SUDHL5 (cell line): Measurements from ENCODE around the gene OARD1.

GRCh38 chr6:38169747-38170855 is 350.6 kb downstream of the ZFAND3 start:
- PRO-cap, result no peak

DNA sequence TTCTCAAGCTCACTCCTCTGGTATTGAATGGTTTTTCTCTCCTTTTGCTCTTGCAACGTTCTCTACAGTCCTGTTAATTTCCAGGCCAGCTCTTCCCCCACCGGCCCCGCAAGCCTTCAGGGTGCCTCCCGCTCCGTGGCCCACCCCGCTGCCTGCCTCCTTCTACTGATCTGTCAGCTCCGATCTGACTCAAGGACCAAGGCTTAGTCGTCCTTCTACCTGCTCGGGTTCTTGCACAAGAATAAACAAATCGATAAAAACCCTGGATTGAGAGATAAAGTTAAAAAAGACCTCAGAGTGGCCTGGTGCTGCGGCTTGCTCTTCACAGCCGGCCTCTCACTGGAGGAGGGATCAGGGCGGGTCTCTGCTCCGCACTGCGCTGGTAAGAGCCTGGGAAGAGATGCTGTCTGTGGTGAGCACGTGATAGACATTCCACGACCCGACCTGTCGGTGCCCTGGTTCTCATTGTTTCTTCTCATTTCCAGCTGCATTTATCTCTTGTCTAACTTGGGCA is 357.8 kb downstream of the ZFAND3 start:
- PRO-cap, result no peak

DNA sequence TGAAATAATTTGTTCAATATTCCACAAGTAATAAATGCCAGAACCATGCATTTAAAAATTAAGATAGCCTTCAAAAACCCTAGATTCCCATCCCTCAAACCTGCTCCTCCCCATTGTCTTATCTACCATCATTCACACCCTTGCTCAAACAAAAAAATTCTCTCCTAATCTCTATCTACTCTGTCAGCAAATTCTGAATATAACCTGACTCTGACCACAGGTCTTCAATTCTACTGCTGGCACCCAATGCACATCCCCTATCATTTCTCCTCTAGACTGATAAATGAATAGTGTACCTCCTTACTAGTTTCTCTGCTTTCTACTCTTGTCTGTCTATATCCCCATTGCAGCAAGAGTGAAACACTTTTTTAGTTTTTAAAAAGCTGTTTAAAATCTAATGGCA is 208.3 kb downstream of the BTBD9 start:
- PRO-cap, result no peak

DNA sequence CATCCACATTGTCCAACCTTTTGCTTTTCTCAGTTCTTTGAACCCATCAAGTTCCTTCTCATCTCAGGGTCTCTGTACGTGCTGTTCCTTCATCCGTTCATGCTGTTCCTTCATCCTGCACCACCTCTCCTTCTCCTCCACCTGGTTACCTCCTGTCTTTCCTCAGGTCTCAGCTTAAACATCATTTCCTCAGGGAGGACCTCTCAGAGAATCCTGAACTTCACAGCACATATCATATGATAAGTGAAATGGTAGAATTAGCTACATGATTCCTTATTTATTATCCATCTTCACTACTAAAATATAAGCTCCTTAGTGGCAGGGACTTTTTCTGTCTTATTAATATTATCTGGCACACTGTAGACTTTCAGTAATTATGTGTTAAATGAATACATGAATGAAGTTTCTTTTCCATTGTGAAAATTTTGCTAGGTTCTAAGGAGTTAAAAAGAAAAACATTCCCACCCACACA is 92.1 kb downstream of the BTBD9 start:
- PRO-cap, result no peak

DNA sequence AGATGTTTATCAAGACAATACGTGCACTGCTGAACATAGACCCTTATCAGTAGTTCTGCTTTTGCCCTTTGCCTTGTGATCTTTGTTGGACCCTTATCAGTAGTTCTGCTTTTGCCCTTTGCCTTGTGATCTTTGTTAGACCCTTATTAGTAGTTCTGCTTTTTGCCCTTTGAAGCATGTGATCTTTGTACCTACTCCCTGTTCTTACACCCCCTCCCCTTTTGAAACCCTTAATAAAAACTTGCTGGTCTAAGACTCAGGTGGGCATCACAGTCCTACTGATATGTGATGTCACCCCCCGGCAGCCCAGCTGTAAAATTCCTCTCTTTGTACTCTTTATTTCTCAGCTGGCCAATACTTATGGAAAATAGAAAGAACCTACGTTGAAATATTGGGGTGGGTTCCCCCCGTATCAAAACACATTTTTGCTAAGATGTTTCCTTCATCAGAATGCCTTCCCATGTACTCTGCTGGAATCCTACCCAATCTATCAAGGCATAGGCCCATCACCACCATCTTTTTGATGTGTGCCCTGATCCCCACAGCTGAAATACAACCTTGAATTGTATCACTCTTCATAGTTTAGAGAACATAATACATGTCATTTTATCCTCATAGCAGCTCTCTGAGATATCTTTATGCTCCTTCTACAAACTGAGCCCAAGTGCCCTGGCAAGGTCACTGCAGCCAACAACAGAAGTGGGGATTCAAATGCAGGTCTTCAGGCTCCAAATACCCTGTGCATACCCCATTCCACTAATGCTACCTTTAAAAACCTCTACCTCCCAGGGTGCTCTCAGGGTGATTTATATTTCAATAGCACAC is 2.9 kb downstream of the GLO1 start:
- PRO-cap, result no peak

GRCh38 chr6:39203520-39204516 is 25.5 kb downstream of the KCNK5 start:
- PRO-cap, result no peak

GRCh38 chr6:39224358-39225003 is 4.8 kb downstream of the KCNK5 start:
- PRO-cap, result no peak

- PRO-cap, result no peak
Observed at GRCh38 chr6:39243859-39244225, 14.6 kb upstream of the KCNK5 start.

- PRO-cap, result no peak
Observed at GRCh38 chr6:39377564-39377920, 55.0 kb upstream of the KCNK16 start.

DNA sequence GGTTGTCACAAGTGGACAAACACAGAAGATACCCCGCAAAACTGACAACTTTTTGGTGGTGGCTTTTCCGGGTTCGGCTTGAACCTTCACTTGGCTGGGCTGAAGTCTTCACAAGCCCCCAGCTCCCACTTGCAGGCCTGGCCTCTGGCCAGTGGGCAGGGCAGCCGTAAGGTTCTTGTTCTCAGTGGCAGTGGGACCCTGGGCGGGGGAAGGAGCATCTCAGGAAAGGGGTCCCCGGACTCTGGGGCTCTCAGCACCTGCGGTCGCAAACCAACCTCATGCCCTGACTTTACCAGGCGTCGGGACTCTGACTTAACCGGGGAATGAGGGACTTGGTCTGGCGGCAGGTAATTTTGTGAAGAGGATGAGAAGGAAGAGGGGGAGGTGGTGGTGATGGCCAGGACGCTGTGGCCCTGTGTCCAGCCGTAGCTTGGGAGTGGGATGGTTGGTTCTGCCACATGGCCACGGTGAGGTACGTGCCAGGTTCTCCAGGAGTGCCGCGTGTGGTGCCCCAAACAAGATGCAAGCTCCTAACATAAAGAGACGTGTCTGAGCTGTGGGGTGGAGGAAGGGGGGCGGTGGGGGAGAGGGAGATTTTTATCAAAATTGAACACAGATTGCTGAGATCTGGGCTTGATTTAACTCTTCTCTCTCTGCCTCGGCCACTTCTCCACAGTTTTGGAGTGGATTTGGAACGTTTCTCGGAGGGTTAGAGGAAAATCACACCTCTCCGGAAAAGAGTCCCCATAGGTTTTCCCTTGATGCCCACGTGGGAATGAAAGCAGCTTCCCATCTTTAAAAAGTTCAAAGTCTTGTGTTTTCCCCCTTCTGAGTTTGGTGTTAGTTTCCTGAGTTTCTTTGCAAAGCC is 855 bp downstream of the DAAM2 start:
- PRO-cap, result no peak

GRCh38 chr6:39888434-39888944 is 45.8 kb downstream of the MOCS1 start:
- PRO-cap, result no peak

GRCh38 chr6:39932165-39932749 is 2.0 kb downstream of the MOCS1 start:
- PRO-cap, result no peak

GRCh38 chr6:40930552-40931000 is 108.4 kb downstream of the UNC5CL start:
- PRO-cap, result no peak

GRCh38 chr6:40996445-40997271 is 42.4 kb downstream of the UNC5CL start:
- PRO-cap, result no peak

- PRO-cap, result no peak
Observed at GRCh38 chr6:40997272-40997969, 41.6 kb downstream of the UNC5CL start.

DNA sequence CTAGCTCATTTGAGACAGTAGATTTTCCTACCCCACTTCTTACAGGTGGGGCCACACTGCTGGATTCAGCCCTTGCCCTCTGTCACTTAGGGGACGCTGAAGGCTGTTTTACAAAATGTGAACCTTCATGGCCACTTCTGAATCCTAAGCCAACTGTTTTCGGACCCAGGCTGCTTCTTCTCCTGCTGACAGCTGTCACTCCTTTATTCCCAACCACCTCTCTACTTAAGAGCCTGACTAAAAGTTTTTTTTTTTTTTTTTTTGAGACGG is 35.1 kb downstream of the UNC5CL start:
- PRO-cap, result no peak

DNA sequence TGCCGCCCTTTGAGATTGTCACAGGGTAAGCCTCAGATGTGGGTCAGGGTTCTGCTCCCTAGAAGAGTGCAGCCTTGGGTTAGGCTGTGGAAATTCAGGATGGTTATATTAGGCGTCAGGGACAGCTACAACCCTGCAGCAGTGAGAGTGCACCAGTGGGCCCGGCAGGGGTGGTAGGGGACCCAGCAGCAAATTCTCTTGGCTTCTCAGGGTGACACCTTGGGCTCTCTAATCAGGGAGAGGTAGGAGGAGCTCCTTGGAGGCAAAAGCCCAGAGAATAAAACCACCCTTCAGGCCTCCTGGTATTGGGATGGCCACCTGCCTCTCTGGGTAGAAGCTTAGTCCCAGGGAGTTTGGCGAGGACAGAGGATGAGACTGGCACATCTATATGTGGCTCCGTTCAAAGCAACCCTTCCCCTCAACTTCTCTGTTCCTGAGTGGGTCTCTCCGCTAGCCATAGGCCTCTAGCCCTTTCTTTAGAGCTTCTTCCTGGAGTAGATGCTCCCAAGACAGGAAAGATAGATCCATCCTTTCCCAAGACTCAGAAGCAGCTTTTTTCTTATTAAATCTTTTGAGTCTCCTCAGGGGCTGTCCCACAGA is 552 bp downstream of the APOBEC2 start:
- PRO-cap, result no peak

- PRO-cap, result no peak
Observed at GRCh38 chr6:41060129-41060539, 7.1 kb downstream of the APOBEC2 start.

DNA sequence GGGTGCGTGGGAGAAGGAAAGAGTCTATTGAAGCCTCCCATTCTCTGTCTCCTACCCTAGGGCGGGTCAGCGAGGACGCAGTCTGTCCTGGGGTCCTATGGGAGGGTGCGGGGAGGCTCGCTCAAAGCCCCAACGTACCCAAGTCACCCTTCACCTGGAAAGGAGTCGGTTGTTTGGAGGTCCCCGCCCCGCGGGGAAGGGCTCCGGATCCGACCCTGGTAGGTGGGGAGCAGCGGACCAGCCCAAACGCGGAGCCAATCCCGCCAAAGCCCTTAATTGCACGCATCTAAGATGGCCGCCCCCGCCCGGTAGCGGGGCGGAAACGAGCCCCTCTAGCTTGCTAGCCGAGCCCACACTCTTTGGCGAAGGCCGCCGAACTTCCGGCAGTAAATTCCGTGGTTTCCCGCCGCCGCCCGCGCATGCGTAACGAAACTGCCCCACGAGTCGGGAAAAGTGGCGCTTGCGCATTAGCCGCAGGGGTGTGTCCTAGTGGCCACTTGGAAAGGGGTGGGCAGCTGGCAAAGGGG is at the start of gene OARD1:
OARD1 (minus strand) TSS at position 176 of the 527 bp plus-strand sequence.
- PRO-cap, result bidirectional peak, plus-strand start at position 78 of the sequence, minus-strand start outside the sequence; bidirectional peak, plus-strand start outside the sequence, minus-strand start at position 156 of the sequence

DNA sequence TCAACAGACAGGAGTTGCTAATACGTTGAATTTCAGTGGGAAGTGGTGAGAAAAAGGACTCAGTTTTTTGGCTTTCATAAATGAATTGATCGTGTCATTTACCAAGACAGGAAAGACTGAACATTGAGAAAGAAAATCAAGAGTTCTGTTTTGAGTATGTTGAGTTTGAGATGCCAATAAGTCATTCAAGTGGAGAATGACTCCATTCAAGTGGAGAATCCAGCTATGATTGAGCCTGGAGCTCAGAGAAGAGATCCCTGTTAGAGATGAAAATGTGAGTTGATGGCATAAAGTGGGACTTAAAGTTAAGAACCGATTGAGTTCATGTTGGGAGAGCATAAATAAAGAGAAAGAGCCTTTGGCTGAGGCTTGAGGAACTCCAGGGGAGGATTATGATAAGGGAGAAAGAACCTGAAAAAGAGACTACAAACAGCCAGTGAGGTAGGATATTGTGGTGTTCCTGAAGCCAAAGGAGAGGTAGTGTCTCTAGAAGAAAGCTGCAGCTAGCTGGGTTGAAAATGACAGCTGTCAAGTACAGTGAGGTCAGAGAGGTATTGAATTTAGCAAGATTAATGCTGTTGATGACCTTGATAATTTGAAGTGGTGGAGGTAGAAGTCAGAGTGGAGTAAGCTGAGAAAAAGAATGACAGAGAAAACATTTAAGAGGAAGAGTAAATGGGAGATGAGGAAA is 31.3 kb downstream of the NFYA start:
- PRO-cap, result no peak